Thoracic aorta (tissue), 1 donor: ENCODE data around the gene PPP4R2.

GRCh38 chr3:71455966-71456563, 127.5 kb downstream of the FOXP1 start:
- RAMPAGE, long total RNA = no peak

GRCh38 chr3:71462842-71463301, 120.7 kb downstream of the FOXP1 start:
- RAMPAGE, long total RNA = no peak

GRCh38 chr3:71502013-71502427, 81.5 kb downstream of the FOXP1 start:
- RAMPAGE, long total RNA = no peak

- RAMPAGE, long total RNA = no peak
Observed at GRCh38 chr3:71755224-71755557, 1.5 kb downstream of the GPR27 start.

- RAMPAGE, long total RNA = no peak
Observed at GRCh38 chr3:71994315-71994842, 209.4 kb upstream of the PROK2 start.

DNA sequence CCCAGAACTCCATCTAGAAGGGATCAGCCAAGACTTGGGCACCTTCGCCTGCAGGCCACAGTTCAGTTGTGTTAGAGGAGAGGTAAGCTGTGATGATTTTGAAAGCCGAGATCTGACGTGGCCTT, 338.9 kb upstream of the PROK2 start:
- RAMPAGE, long total RNA = no peak

GRCh38 chr3:72164544-72164889, 379.6 kb upstream of the PROK2 start:
- RAMPAGE, long total RNA = no peak

DNA sequence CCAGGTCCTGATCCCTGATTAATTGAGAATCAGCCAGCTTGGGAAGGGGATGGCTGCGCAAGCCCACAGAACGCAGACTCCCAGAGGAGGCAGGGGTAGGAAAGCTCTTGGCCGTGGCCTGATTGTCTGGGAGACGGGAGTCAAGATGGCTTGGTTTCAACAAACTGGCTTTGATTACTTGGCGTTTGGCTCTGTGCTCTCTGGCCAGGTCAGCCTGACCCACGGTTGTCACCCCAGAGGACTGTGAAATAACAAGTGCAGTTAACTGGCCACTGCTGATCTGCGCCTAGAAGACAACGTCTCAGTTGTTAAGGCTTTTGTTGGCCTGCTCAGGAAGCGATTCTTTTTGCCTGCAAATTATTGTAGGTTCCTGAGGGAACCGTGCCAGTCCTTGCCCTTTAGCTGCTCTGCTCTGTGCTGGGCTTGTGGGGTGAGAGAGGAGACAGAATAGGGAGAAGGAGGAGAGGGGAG, 387.1 kb upstream of the PROK2 start:
- RAMPAGE, long total RNA = no peak

GRCh38 chr3:72269910-72270479, 485.0 kb upstream of the PROK2 start:
- RAMPAGE, long total RNA = no peak

DNA sequence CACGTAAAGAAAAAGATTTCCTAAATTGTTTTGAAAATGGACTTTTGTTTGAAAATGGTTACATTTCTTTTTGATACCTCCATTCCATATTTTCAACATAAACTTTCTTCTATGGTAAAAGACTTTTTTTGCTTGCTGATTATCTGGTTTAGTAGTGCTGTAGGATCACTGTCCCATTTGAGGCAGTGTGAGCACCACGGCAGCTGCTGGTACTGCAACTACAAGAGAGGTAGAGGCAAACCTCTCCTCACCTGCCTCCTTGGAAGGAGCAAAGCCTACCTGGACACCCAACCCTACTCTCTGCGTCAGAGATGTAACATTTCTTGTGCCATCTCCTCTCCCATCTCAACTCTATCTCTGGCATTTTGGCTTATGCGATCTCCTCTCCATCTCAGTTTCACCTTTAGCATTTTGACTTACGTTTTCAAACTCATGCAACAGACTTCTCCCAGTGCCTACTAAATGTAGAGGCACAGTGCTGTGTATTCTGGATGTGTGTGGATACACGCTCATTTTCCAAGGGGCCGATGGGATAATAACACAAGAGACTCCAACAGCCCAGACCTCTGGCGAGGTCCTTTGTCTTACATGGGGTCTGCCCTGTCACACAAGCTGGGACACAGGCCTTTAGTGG, 460.0 kb downstream of the SHQ1 start:
- RAMPAGE, long total RNA = no peak

- RAMPAGE, long total RNA = no peak
Observed at GRCh38 chr3:72447371-72448147, 400.7 kb downstream of the SHQ1 start.

DNA sequence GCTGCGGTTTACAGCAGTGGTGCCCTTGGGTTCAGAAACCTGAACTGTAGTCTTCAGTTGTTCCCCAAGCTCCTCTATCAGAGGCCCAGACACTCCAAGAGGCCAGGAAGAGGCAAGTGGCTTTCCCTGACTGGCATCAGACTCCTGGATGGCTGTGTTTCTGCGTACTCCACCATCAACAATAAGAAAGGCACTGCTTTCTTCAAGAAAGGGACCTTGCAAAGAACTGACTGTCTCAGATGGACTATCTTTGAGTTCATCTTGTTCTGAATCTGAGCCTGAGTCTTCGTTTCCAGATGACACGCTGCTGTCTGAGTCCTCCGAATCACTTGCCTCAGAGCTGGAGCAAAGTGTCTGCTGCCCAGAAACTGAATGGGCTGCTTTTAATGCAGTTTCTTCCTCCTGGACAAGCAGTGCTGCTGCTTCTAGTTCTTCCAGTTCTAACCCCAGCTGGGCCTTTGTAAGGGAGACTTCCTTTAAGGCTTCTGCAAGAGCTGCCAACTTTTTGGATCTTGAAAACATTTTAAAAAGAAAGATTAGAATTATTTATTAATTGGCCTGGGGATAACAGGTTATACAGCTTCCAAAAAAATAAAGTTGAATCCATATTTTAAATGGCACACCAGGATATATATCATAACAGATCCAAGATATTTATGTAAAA, 97.8 kb downstream of the SHQ1 start:
- RAMPAGE, long total RNA = no peak

DNA sequence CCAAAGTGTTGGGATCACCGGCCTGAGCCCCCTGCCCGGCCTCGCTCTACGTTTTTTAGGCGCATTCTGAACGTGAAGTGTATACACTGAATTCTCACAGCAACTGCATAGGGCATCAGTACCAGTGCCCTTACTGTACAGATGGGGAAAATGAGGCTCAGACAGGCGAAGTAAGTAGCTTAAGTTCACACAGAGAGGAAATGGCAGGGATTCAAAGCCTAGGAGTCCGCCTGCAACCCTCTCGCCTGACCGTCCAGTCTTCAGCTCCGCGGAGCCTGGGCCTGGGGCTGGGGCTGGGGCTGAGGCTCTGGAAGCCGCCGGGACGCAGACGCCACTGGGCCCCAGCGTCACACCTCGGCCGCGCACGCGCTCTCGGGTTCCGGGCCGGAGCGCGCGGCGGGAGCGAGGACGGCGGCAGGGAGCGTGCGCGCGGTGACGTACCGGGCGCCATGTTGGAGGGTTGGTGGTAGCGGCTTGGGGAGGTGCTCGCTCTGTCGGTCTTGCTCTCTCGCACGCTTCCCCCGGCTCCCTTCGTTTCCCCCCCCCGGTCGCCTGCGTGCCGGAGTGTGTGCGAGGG, at the start of gene PPP4R2:
Gene PPP4R2 (plus strand): TSS at position 443 of the 577 bp plus-strand sequence.
- RAMPAGE, long total RNA = no peak

DNA sequence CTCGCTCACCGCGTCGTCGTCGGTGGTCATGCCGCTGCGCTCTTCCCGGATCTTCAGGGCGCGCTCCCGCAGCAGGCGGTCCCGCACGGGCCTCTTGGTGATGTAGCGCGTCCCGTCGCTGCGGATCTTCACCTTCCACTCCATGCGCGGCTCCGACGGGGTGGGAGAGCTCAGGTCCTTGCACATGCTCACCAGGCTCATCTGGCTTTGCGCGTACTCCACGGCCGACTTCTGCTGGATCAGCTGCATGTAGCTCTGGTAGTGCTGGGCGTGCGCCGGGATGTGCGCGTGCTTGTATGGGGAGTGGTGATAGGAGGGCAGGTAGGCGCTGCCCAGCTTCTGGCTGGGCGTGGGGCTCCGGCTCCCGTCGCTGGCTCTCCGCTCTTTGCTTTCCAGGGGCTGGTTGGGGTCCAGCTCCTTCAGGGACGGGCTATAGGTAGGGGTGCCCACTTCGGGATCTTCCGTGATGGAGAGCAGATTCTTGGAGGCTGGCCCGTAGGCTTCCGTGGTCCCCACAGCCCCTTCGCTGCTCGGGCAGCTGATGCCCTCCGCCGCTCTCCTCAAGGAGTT, 241.0 kb downstream of the PDZRN3 start:
- RAMPAGE, long total RNA = start-site peak on the minus strand centred at position 111 of the sequence, 28 bp wide, 53 reads; start-site peak on the minus strand centred at position 190 of the sequence, 20 bp wide, 42 reads

DNA sequence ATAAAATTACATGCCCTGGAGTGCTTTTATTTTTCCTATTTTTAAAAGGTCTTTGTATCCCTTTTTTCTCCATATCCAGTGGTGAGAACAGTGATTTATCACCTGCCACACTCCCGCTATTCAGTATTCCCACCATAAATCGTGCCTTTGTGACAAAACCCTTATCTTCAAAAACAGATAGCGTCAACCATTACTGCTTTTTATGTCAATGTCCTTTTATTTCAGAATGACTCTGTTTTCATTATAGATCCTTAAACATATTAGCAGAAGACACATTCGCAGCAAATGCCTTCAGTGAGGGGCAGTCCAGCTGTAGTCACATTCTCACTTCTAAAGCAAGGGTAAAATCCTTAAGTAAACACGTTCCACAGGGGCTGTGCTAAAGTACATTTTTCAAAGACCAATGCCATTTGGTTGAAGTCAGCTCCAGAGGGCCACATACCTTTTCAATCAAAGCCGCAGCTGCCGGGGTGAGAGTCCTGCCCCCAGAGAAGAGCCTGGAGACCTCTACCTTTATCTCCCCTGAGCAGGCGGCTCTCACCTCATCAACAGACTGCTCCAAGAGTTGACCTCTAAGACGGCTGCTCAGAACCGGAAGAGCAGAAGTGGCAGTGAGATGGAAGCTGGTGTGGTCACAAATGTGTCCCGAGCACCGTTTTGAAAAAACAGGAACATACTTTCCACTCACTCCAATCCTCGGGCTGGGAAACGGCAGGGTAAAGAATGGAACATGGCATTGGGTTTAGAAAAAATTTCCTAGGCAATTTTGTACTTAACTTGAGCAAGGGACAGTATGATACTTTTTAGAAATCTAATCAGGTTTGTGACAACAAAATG, 53.3 kb downstream of the PDZRN3 start:
- RAMPAGE, long total RNA = no peak

- RAMPAGE, long total RNA = no peak
Observed at GRCh38 chr3:73572320-73572909, 52.3 kb downstream of the PDZRN3 start.

- RAMPAGE, long total RNA = no peak
Observed at GRCh38 chr3:73608062-73608492, 16.7 kb downstream of the PDZRN3 start.

- RAMPAGE, long total RNA = no peak
Observed at GRCh38 chr3:73624012-73624853, 508 bp downstream of the PDZRN3 start.

- RAMPAGE, long total RNA = no peak
Observed at GRCh38 chr3:75434168-75434706, 229.9 kb upstream of the FRG2C start.

DNA sequence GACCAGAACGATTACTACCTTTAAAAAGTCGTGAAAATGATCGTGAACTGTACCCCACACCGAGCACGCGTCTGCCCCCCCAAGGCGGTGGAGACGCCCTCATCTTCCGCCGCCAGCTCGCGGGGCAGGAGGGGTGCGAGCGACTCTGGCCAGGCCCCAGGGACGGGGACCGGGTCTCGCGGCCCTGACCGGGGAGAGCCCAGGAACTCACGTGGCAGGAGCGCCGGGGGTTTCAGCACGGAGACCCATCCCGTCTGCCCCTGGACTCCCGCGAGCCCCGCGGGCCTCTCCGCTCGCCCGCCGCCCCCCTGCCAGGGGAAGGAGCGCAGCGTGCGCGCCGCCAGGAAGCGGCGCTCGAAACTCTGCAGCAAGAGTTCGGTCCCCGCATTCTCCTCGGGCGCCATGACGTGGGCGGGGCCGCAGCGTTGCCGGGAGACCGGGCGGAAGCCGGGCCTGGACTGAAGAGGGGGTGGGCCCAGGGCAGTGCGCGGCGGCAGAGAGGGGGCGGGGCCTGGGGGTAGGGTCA, 229.4 kb upstream of the FRG2C start:
- RAMPAGE, long total RNA = start-site peak on the minus strand centred at position 400 of the sequence, 122 bp wide, 64 reads